AG10803 (cell line): ENCODE measurements around the genes CST11 and CST9L.

DNA sequence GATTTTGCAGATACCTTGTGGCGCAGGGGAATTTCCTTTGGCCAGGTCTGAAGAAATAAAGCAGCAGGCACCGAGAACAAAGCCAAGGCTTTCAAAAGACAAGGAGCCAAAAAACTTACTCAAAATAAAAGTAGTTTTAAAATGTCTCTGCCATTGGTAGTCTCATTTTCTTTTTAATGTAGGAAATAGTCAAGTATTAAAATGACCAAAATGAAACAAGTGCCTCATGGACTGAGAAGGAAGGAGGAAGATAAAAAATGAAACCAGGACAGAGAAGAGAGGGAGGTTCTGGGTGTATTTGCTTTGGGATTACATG lies 104.0 kb upstream of the CD93 start:
- RRBS: no CpG with 5 or more reads among the region's 2 CpGs

- RRBS: no CpG with 5 or more reads among the region's 8 CpGs
Observed at GRCh38 chr20:23244156-23244511, 106.5 kb upstream of the NXT1 start.

DNA sequence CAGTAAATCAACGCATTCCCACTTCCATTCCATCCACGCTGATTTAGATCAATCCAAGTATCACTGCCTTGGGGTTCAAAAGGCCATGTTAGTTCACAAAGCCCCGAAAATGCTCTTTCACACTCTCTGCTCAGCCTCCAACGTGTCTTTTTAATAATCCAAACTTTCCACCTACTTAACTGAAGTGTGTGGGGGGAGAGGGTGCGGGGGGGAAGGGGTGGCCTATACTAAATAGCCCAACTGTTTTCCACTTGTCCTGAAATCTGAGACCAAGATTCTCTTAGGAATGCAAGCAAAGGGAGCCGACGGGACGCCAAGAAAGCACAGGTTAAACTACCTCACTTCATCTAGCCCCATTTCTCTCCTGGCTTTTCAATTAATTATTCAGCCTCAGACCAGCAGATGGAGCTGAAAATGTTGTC lies 1.1 kb upstream of the NXT1 start:
- RRBS: no CpG with 5 or more reads among the region's 8 CpGs

DNA sequence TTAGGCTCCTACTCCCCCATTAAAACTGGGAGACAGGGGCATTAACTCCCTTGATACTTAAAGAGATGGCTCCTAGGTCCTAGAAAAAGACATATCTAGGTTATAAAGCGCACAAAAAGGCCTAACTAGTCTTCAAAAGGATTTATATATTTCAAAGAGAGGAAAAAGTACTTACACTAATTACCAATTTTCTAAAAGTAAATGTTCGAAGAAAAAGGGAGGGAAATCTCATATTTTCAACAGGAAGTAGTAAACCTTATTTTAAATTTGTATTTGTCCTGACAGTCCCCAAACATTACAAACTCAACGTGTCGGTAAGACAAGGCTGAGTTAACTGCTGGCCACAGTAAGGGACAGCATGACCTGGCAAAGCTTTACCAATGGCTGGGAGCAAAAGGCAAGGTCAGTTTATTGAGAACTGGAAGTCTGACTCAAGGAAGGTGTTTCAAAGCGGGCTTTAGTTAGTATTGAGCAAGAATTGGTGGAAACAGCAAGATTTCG lies 1.1 kb upstream of the GZF1 start:
- RRBS: no CpG with 5 or more reads among the region's 6 CpGs

GRCh38 chr20:23363040-23363682 lies 1.2 kb downstream of the GZF1 start:
- RRBS: no CpG with 5 or more reads among the region's 10 CpGs

GRCh38 chr20:23399620-23400388 lies 21.5 kb downstream of the NAPB start:
- RRBS: no CpG with 5 or more reads among the region's 9 CpGs

DNA sequence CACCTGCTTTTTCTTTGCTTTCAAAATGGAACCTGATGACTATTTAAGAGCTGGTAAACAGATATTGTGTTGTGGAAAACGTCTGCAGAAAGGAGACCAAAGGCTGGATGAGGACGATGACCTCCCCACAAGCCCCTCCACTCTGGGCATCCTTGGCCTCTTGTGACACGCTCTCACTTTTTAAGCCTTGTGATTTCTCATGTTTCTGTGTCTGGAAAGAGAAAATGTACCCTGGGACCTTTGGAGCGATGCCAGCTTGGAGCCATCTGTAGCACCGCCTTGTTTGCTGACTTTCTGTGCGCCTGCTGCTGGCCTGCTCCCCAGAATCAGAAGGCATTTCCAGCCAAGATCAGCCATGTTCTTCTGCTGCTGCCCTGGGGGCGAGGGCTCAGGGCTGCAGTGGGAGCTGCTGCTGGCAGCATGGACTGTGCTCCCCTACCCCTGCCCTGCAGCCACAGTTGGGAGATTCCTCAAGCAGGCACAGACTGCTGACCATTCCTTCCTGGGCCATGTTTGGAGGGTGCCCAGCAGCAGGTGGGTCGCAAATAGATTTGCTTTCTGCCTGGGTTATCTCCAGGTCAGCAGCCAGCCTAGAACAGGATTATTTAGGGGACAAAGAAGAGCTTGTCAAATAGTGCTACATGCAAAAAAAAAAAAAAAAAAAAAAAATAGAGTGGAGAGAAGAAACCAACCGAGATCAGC lies 3.4 kb upstream of the CSTL1 start:
- RRBS: no CpG with 5 or more reads among the region's 9 CpGs

DNA sequence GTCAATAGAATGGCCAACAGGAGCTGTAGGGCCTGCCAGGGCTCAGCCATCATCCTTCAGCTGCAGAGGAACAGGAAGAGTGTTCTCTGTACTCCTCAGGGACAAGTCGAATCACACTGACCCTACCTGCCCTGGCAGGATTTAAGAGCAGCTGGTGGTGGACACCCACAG lies at the start of gene CST11:
Gene CST11, minus strand, starts transcription at position 118 of the 171 bp plus-strand sequence.
- RRBS: no CpG with 5 or more reads among the region's 1 CpG

- RRBS: no CpG with 5 or more reads among the region's 9 CpGs
Observed at GRCh38 chr20:23524071-23524298, 33.1 kb downstream of the CST8 start.

DNA sequence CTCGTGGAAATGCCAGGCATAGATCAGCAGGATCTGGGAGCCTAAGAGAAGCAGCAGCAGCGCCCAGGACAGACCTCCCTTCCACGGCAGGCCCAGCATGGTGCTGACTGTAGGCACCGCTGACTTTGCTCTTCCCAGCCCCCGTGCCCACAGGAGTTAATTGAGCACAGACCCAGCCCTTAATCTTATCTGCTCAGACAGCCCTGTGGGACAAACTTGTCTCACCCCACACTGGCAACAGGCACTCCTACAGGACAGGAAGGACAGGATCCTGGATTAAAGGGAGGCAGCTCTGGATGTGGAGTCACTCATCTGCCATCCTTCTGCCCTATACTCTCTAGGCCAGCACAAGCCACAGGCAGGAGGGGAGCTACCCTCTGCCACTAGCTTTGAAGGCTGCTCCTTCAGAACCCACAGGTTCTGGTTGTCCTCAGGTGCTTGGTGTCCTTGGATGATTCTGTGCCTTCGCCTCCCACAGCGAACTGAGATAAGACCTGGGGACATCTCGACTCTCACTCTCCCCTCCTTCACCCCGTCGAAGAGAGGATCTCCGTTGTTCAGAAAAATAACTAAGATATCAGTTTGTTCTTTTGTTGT lies at the start of gene CST9L:
Gene CST9L, minus strand, starts transcription at position 133 of the 597 bp plus-strand sequence.
- RRBS: no CpG with 5 or more reads among the region's 11 CpGs

DNA sequence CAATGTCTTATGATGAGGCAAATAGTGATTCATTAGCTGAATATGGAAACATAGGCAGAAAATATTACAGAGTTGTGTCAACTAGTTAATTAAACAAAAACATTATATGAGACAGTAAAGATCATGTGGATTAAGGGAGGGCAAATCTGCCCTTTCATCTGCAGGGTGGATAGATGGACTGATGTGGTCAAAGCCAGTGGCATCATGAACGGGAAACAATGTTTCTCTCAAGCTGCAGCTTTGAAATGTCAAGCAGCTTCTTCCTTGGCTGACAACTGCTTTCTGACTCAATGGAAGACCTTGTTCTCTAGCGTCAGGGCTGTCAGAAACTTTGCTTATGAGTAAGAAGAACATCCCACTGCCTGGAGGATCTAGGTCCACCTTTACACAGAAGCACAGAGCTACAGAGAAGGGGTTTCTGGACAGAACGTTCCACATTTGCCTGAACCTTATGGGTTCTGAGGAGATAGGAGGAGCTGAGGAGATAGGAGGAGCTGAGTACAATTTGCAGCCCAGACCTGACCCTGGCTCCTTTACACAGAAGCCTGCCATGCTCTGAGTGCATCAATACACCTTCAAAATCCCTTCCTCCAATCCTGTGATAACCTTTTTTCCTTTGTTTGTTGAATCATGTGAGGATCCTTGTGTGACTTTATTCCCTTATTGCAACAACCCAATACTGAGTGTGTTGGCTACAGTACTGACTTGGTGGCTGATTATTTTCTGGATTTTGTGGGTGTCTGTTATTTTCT lies 6.0 kb downstream of the CST5 start:
- RRBS: no CpG with 5 or more reads among the region's 3 CpGs

DNA sequence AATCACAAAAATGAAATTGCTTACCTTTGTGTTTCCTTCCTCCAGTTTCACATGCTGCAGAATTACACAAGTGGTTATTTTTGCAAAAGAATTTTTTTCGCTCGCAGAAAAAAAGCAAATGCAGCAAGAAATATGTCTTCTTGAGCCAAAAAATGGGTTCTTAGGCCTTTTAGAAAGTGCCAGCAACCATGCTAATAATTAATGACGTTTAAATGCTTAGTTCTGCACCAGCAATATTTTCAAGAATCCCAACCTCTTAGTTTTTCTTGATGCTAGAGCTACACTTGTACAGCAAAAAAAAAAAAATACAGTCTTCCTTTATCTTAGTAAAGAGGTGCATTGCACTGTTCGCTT lies 6.7 kb upstream of the SYNDIG1 start:
- RRBS: no CpG with 5 or more reads among the region's 4 CpGs

DNA sequence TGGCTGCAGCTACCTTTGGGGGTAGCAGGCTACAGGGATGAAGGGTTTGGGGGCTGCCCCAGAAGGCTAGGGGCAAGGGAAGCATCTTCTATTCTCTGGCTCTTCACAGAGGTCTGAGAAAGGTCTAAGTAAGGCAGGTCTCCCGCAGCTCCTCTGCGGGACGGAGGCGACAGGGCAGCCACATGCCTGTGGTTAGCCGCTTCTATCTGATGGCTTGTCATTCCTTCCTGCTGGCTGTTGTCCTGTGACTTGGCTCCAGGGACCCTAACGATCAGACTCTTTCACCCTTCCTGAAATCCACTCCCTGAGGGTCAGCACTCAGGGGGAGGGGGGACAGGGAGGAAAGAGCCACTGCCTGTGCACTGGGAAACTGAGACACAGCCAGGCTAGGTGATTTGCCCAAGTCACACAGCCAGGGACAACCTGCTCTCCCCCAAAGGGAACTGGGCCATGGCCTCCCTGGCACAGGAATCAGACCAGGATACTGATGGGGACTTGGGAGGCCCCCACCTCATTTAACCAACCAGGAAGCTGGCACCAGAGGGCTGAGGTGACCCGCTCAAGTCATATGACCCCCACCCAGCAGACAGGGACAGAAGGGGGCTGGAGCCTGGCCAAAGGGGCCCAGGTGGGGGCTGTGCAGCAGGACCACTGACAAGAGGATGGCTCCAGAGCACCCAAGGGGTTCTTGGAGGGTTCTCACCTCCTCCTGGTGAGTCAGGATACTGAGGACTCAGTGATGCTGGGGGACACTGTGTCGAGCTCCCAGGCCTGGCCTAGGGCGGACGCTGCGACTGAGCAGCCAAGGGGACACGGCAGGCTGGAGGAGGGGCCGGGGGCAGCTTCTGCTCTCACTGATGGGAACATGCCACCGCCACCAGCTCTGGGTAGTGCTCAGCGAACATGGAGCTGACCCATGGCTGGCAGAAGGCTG lies 936 bp downstream of the CST7 start:
- RRBS: 13% methylated on average over 1 of the region's 15 CpGs

DNA sequence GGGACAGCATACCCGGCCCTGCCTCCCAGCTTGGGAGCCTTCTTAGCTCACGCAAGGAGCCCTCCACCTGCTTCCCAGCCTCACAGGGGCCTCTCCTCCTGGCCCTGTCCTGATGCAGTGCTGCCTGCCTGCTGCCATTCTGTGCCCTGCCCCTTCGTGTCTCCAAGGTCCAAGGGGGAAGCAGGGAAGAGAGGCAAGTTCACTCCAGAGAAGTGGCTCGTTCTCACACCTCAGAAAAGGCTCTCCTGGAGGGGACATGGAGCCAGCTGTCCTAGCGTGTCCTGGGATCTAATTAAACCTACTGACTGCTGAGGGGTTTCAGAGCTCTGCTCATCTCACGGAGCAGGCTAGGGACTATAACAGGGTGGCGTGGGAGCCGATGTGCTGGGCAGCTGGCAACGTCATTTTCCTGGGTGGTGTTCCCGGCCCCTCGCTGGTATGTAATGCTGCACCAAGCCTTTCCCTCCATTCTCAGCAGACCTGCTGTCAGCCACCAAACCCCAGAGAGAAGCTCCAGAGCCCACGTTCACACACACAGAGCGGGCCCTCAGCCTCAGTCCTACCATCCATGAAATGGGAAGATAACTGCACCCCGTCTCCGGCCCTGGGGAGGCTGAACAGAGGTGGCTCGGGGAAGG lies 1.7 kb downstream of the CST7 start:
- RRBS: 14% methylated on average over 1 of the region's 16 CpGs

DNA sequence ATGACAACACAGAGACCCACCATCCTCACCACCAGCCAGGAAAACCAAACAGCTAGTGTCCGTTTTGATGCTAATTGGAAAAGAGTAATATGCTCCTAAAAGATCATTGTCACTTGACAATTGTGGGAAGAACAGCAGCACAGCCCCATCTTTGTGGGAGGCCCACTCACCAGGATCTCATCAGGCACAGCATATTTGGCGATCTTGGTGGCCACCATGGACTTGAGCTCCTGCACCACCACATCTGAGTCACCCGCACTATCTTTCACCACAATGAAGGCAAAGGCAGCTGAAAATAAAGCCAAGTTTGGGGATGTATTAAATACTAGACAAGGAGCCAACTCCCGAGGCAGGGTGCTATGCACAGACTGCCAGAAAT lies 16.5 kb upstream of the APMAP start:
- RRBS: no CpG with 5 or more reads among the region's 4 CpGs

DNA sequence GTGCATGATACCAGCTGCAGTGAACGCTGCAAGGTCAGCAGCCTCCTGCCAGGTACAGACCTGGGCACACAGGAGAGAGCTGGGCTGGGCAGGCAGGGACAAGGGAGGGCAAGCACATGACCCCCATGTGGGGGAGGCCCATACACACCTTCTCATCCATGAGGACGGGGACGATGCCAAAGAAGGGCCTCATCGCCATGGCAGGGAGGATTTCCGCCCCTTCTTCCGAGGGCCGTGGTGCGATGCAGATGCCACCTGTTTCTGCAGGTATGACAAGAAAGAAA lies 21.2 kb upstream of the APMAP start:
- RRBS: no CpG with 5 or more reads among the region's 8 CpGs

- RRBS: no CpG with 5 or more reads among the region's 46 CpGs
Observed at GRCh38 chr20:25032050-25033419, 25.4 kb downstream of the ACSS1 start.

GRCh38 chr20:25037596-25038180 lies 20.3 kb downstream of the ACSS1 start:
- RRBS: no CpG with 5 or more reads among the region's 11 CpGs

DNA sequence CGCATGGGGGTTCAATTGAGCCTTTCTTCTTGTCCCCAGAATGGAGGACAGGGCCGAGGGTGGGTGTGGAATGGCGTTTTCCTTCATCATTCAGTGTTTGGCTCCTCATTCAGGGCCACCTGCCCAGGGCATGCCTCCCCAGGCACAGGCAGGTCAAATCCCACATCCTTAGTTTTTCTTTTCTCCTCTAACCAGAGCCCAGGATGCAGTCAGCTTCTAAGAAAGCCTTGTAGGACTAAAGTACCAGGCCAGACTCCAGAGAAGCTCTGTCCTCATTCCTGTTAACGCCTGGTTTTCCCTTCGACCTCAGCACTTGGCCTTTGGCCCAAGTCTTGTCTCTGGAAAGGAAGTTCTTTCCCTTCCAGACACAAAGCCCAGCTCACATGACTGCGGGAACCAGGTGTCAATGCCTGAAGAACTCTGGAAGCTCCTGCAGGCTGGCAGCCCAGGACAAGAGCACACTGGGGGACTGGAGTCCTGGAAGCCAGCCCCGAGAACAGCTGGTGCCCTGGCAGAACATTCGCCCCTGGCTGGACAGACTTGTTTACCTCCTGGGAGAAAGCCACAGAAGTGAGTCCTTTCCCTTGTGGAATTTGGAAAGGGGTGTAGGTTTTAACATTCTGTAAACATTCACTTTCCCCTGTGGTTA lies 18.3 kb downstream of the ACSS1 start:
- RRBS: no CpG with 5 or more reads among the region's 8 CpGs

DNA sequence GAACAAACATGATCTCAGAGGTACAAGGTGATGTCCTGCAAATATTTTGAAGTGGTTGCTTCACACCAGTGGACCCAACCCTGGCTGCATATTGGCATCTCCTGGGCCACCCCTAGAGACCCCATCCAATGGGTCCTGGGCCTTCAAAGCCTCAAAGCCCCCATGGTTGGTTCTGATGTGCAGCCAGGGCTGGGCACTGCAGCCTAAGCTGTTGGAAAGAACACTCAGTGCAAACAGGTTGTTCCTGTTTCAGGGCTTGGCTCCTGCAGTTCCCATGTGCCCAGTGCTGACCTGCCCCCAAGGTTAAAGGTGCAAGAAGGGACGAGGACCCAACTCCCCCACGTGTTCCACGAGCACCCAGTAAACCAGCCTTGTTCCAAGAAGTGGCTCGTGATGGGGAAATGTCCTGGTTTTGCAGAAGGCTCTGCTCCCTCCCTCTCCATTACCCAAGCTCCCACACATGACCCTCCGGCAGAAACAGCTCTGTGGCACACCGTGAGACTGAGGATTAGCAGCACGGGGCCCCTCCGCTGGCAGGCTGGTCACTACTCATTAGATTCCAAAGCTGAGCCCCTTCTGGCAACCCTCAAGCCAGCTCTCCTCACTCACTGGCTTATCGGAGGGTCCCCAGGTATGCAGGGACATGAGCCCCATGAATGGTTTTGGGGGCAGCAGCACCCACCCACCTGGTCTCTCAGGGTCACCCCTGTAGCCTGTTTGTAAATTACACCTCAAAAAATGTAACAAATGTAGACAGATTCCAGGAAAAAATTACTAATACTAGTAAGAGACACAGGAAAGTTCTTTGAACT lies 9.4 kb downstream of the ACSS1 start:
- RRBS: no CpG with 5 or more reads among the region's 9 CpGs